Calu3 (cell line): ENCODE measurements around the genes RWDD1 and VGLL2.

GRCh38 chr6:116254799-116255054 is 852 bp upstream of the TSPYL4 start:
- PRO-cap, result no peak

- PRO-cap, result bidirectional peak, plus-strand start at chr6:116280108, minus-strand start at chr6:116279894
Measured at GRCh38 chr6:116279975-116280259, 187 bp upstream of the TSPYL1 start.

- PRO-cap, result no peak
Measured at GRCh38 chr6:116405955-116406507, 35.3 kb downstream of the DSE start.

- PRO-cap, result bidirectional peak, plus-strand start at chr6:116571428, minus-strand start at chr6:116571204; bidirectional peak, plus-strand start at chr6:116571734, minus-strand start at chr6:116571675
Measured at GRCh38 chr6:116570834-116571915, at the start of gene RWDD1. TSS of gene RWDD1 (plus strand) at chr6:116571504.

GRCh38 chr6:117181519-117182087 is 83.8 kb upstream of the VGLL2 start:
- PRO-cap, result no peak

GRCh38 chr6:117265087-117265976 is at the start of gene VGLL2:
TSS of gene VGLL2 (plus strand) at chr6:117265558.
- PRO-cap, result no peak

GRCh38 chr6:118284933-118285400 is 263.1 kb upstream of the PLN start:
- PRO-cap, result no peak

- PRO-cap, result no peak
Measured at GRCh38 chr6:118526164-118526617, 21.9 kb upstream of the PLN start.

- PRO-cap, result no peak
Measured at GRCh38 chr6:118664902-118665505, 13.6 kb upstream of the CEP85L start.

- PRO-cap, result no peak
Measured at GRCh38 chr6:119137323-119137863, 58.9 kb upstream of the FAM184A start.

DNA sequence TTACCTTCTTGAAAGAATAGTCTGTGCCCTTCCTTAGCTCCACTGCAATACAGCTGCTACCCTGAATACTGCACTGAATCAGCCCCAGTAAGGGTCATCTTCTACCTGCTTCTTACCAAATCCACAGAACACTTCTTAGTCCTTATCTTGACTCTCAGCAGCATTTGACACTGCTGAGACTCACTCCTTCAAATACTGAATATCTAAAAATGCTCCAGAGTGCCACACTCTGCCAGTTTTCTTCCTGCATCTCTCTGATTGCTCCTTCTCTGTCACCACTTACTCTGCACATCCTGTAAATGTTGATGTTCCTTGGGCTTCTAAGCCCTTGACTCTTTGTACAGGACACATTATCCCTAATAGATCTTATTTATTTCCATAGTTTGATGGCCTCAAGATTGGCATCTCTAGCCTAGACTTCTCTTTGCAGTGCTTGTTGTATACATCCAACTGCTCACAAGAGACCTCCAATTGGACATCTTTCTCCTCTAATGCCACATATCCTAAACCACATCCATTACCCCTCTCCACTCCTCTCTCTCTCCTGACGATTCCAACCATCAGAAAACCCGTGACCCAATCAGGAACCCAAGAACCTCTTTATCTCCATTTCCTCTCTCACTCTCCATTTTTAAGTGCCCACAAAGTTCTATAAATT is 19.7 kb downstream of the MAN1A1 start:
- PRO-cap, result no peak

DNA sequence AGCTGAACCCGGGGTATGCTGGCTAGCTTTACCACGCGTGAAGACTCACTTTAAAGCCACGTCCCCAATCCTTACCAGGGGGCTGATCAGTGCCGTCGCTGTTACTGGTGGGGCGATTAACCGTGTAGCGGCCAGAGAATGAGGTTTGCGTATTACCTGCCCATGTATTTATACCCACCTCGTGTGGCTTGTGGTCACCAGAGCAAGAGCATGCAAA is 1.6 kb downstream of the MAN1A1 start:
- PRO-cap, result no peak

DNA sequence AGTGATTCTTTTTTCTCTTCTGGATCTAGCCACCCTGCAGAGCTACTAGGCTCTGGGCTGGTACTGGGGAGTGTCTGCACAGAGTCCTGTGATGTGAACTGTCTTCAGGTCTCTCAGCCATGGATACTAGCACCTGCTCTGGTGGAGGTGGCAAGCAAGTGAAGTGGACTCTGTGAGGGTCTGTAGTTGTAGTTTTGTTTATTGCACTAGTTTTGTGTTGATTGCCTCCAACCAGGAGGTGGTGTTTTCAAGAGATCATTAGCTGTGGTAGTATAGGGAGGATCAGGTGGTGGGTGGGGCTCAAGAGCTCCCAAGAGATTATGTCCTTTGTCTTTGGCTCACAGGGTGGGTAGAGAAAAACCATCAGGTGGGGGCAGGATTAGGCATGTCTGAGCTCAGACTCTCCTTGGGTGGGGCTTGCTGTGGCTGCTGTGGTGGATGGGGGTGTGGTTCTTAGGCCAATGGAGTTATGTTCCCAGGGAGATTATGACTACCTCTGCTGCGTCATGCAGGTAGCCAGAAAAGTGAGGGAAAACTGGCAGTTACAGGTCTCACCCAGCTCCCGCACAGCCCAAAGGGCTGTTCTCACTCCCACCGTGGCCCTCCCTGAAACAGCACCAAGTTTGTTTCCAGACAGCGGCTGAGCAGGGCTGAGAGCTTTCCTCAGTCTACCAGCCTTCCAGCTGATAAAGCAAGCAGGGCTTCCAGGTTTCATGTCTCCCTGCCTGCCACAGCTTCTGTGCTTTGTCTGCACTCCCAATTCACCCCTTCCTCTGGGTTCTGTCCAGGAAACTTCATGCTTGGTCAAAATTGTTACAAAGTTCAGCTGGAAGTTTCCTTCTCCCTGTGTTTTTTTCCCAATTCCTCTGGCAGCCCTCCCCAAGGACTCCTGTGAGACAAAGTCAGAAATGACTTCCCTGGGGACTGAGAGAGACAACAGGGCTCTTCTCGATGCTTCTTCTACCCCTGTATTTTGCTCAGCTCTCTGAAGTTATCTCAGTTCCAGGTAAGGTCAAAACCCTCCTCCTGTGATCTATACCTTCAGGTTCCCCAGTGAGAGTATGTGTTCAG is 481.1 kb upstream of the MAN1A1 start:
- PRO-cap, result no peak

- PRO-cap, result bidirectional peak, plus-strand start at chr6:121043385, minus-strand start at chr6:121043310
Measured at GRCh38 chr6:121043247-121043633, 291.0 kb downstream of the TBC1D32 start.

DNA sequence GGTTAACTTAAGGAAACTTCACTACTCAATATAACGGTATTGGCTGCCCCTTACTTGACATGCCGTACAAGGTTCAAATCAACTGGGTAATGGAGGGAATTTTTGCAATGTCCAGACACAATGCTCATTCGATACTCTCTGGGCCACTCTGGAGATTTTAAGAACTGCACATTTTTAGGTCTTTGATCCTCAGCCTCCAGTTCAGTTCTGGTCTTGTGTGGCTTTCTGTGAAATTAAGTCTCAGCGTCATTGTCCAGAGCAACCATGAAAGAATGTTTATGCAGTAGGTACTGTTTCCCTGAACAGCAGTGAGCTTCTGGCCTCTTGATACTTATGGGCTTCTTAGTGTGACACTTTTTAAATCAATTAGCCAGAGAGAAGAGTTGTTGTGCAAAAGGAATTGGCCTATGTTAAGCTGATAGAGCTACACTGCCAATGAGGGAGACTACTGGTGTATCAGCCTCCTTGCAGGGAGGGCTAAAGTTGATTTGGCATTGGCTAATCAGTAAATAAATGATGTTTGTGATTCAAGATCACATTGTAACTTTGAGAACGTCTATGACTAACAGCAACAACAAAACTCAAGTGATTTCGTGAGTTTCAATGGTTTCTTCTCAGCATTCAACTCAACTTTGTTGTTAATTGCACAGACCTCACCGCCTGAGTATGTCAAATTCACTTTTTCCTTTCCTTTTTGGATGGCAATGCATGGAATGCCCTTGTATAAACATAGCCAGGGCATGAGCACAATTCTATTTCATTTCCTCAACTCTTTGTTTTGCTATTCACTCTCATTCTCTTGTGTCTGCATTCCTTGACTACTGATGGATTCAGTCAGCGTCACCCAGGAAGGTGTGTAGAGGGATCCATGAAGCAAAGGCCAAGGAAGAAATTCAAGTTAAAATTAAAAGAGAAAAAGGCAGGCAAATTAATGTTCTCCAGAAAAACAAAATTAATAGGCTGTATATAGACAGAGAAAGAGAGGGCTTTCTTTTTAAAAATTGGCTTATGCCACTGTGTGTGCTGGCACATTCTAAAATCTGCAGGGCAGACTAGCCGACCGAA is 85.2 kb downstream of the GJA1 start:
- PRO-cap, result unidirectional peak, minus-strand start at position 318 of the sequence; bidirectional peak, plus-strand start at position 810 of the sequence, minus-strand start at position 668 of the sequence

GRCh38 chr6:121777506-121777705 is 342.0 kb downstream of the GJA1 start:
- PRO-cap, result no peak

- PRO-cap, result no peak
Measured at GRCh38 chr6:122008310-122008827, 391.1 kb upstream of the HSF2 start.

DNA sequence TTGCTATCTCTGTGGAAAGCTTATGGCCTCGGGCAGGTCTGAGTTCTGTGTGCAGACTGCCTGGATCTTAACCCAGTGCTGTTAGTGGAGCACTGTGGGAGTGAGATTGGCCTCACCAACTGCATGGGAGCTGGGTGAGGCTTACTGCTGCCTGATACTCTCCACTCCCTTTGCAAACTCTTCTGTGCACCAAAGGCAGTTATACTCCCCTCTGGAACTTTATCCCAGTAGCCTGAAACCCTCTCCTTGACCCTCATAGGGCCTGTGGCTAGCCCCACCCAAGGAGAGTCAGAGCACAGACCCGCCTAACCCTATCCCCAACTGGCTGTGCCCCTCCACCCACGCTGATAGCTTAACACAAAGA is 41.4 kb upstream of the PKIB start:
- PRO-cap, result no peak

- PRO-cap, result no peak
Measured at GRCh38 chr6:122744059-122744438, 35.5 kb upstream of the FABP7 start.

DNA sequence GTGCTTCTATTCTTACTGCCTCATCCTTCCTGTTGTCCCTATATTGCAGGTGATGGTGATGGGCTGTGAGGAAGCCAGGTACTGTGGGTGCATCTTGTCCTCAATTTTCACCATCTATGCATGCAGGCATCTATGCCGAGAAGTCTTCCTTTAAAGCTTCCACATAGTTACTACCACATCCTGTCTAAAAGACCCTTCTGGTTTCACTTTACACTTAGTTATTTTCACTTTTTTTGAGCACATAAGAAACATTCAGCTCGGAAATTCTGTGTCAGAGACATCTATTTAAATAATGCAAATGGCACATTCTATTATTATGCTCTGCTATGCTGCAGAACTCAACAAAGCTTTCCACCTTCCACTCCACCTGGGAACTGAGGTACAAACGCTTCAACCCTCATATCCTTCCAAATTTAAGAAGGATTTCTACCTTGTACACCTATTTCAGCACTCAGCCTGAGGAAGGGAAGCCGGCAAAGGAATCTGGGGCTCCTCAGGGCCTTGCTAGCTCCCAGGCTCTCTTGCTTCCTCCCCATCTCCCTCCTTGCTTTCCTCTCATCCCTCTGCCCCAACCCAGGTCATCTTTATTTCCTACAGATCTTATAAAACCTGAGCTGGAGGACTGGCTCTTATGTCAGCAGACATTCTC is 28.1 kb upstream of the FABP7 start:
- PRO-cap, result no peak